ENCODE results near the genes ACSS3, METTL25 and TMTC2.

DNA sequence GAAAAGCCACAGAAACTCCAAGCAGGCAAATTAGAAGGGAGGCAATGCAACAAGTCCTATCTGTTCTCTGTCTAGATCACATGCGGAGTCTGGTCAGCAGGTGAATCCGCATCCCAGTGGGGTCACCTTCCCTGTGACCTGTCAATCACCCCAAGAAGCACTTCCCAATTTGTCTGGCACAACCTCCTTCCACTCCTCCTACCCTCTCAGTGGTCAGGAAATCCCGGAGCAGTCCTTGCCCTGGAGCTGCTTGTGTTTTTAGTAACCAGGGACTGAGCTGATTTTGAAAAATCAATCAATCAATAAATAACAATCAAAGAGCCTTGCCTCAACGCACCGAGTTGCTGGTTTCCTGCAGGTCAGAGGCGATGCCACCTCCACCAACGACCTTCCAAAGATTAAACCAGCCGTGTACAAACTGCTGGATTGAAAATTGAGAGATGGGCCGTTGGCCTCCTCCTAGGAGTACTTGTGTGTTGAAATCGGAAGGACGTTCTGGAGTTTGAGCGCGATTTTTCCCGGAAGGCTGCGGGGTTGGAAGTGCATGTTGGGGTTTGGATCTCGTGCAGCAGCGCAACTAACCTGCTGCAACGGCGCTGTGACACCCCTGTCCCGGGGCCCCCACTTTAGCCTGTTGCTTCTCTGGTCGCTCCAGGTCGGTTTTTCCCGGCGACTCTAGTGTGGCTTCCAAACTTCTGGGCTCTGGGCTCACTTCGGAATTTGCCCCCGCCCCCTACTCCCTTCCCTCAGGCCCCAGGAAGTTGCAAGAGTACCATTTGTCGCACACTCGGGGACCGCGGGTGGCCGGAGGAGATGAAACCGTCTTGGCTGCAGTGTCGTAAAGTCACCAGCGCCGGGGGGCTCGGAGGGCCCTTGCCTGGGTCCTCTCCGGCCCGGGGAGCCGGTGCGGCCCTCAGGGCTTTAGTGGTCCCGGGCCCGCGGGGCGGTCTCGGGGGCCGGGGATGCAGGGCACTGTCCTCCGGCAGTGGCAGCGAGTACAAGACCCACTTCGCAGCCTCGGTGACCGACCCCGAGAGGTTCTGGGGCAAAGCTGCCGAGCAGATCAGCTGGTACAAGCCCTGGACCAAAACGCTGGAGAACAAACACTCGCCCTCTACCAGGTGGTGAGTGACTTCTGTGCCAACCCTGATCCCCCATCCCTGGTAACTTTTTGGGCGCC lies at the start of gene ACSS3:
ACSS3 (plus strand) TSS at position 772 of the 1,180 bp plus-strand sequence.
- PRO-cap, 7 experiments, result peak in 7 of 7 experiments; most common plus-strand start position 209 of the sequence (in 6); most common minus-strand start position 143 of the sequence (in 6)
- RAMPAGE, long total RNA, 2 experiments, result start-site peak on the plus strand in 2 of 2 experiments, centred at positions 536 to 761 of the sequence, 35 to 502 reads per replicate; start-site peak on the minus strand in 1 of 2 experiments, centred at position 997 of the sequence, 6 reads per replicate

- PRO-cap, 7 experiments, result no peak in any of the 7 experiments
- RAMPAGE, long total RNA, 2 experiments, result no peak in any of the 2 experiments
Measured at GRCh38 chr12:81294467-81294920, 216.6 kb downstream of the ACSS3 start.

- PRO-cap, 7 experiments, result no peak in any of the 7 experiments
- RAMPAGE, long total RNA, 2 experiments, result no peak in any of the 2 experiments
Measured at GRCh38 chr12:81785159-81785358, 25.9 kb upstream of the PPFIA2 start.

DNA sequence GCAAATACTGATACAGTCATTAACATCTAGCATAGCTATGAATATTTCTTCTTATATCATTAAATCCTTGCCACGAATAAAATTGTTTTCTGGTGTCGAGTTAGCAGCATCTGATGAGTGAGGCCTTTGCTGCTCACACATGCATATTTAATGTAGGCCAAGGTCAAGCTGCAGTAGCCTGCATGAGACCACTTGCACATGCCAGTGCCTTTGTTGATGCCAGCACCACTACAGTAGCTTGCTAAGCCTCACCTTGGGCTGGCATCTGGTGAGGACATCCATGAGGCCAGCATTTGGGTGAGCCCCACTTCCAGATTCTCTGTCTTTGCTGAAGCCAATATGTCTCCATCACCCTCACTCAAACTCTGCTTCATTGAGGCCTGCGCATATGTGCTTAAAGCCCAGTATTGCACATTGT lies 8.1 kb downstream of the CCDC59 start:
- PRO-cap, 7 experiments, result no peak in any of the 7 experiments
- RAMPAGE, long total RNA, 2 experiments, result no peak in any of the 2 experiments

- PRO-cap, 7 experiments, result peak in 7 of 7 experiments; most common plus-strand start chr12:82358909 (in 6); most common minus-strand start chr12:82358387 (in 7)
- RAMPAGE, long total RNA, 2 experiments, result start-site peak on the plus strand in 2 of 2 experiments, at chr12:82358487-82358899 at its widest, 44 to 95 reads per replicate; start-site peak on the minus strand in 2 of 2 experiments, at chr12:82358386-82358779 at its widest, 107 to 801 reads per replicate
Measured at GRCh38 chr12:82358057-82359050, at the start of gene METTL25. TSS of gene METTL25 (plus strand) at chr12:82358529.

- PRO-cap, 7 experiments, result peak in 7 of 7 experiments; most common plus-strand start chr12:82686906 (in 5); most common minus-strand start chr12:82687359 (in 1)
- RAMPAGE, long total RNA, 2 experiments, result no peak in any of the 2 experiments
Measured at GRCh38 chr12:82686769-82687696, at the start of gene TMTC2. TSS of gene TMTC2 (plus strand) at chr12:82686906.

- PRO-cap, 7 experiments, result no peak in any of the 7 experiments
- RAMPAGE, long total RNA, 2 experiments, result no peak in any of the 2 experiments
Measured at GRCh38 chr12:84912953-84913115, 235 bp upstream of the SLC6A15 start.

DNA sequence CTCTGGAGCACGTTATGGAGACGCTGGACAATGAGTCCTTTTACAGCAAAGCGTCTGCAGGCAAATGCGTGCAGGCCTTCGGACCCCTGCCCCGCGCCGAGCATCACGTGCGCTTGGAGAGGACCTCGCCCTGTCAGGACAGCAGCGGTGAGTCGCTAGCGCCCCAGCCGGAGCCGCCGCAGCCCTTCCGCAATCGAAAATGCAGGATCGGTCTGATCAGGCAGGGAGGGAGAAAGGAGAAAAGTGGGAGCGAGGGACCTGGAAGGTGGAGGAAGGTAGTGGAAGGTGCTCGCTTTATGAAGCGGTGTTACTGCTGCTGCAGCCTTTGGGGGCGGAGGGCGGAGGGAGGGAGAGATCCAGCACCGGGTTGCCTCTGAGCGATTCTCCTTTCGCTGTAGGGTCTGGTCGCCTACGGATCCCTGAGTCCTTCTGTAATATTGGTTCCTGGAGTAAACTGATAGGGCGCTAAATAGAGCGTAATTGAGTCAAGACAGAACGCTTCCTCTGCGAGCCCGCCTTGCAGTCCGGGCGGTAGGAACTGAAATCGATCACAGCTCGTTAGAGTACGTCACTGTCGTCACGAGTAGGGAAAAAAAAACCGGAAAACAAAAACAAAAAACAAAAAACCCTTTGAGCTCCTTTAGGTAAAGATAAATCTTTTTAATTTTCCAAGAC lies 458 bp downstream of the ALX1 start:
- PRO-cap, 7 experiments, result peak in 4 of 7 experiments; most common plus-strand start position 150 of the sequence (in 2); most common minus-strand start position 65 of the sequence (in 2)
- RAMPAGE, long total RNA, 2 experiments, result no peak in any of the 2 experiments

- PRO-cap, 7 experiments, result no peak in any of the 7 experiments
- RAMPAGE, long total RNA, 2 experiments, result no peak in any of the 2 experiments
Measured at GRCh38 chr12:85317789-85318683, 38.0 kb downstream of the ALX1 start.

- PRO-cap, 7 experiments, result no peak in any of the 7 experiments
- RAMPAGE, long total RNA, 2 experiments, result no peak in any of the 2 experiments
Measured at GRCh38 chr12:85469280-85470070, 189.5 kb downstream of the ALX1 start.

DNA sequence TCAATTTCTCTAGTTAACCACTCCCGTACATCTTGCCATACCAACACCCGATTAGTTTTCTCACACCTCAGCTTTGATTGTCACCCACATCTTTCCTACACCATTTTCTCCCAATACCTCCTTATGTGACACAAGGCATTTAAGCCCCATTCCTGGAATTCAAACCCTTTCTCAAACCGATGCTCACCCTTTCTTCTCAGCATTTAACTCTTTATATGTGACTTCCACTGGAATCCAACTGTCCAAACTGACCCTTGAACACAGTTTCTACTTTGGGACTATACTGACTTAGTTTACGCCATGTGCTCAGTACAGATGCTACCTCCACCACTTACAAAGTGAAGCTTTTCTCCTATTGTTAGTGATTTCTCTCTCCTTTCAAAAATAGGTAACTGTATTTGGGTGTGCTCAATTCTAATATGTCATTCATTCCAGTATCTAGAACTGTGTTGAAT lies 80.4 kb downstream of the KITLG start:
- PRO-cap, 7 experiments, result no peak in any of the 7 experiments
- RAMPAGE, long total RNA, 2 experiments, result no peak in any of the 2 experiments

GRCh38 chr12:89345443-89346743 lies 6.4 kb downstream of the DUSP6 start:
- PRO-cap, 7 experiments, result peak in 1 of 7 experiments; most common minus-strand start chr12:89346655 (in 1)
- RAMPAGE, long total RNA, 2 experiments, result no peak in any of the 2 experiments

DNA sequence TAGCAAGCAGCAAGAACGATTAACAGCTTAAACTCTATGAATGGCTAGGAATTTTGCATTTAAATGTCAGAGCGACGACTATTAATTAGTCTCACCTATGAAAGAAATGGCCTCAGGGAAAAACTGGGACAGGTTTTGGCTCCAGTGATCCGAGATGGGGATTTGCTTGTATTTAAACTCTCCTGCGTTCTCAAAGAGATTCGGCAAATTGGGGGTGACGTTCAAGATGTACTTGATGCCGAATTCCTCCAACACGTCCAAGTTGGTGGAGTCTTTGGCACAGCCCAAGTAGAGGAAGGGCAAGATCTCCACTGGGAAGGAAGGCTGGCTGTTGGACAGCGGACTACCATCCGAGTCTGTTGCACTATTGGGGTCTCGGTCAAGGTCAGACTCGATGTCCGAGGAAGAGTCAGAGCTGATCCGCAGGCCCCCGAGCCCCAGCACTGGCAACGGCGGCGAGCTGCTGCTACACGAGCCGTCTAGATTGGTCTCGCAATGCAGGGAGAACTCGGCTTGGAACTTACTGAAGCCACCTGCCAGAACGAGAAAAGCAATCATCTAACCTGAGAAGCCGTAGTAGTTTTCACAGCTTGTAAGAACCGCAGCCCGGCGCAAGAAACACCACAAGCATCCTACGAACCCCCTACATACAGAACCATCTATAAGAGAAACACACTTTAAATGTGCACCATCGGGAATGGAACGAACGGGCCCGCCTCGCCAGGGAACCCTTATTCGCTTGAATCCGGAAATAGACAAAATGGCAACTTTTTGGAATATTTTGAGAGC lies 1.6 kb downstream of the DUSP6 start:
- PRO-cap, 7 experiments, result no peak in any of the 7 experiments
- RAMPAGE, long total RNA, 2 experiments, result no peak in any of the 2 experiments

- PRO-cap, 7 experiments, result peak in 1 of 7 experiments; most common plus-strand start chr12:89351867 (in 1); most common minus-strand start chr12:89351781 (in 1)
- RAMPAGE, long total RNA, 2 experiments, result no peak in any of the 2 experiments
Measured at GRCh38 chr12:89351282-89352135, 792 bp downstream of the DUSP6 start.

- PRO-cap, 7 experiments, result no peak in any of the 7 experiments
- RAMPAGE, long total RNA, 2 experiments, result no peak in any of the 2 experiments
Measured at GRCh38 chr12:89355057-89356374, 3.2 kb upstream of the DUSP6 start.

DNA sequence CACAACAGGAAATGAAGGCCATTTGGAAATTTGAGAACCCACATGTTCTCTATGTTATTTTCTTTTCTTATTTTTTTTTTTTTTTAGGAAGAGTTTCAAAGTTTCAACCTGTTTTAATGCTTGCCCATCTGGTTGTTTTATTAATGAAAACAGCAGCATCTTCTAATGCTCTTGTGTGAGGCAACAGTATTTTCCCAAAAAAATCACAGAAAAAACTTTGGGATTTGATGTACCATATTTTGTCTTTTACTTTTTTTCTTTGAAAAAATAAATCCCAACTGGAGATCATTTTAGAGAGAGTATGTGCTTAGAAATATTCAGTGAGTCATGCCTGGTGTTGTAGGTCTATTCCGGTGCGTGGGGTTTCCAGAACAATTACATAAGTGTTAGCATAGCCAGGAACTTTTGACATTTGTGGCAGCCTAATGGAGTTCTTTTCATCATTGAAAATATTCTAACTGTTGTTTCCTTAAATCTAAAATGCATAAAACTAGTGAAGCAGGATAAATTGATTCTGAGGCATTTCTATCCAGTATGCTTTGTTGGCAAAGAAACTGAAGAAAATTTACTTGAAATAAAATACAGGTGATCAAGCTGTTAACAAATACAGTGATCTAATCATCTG lies 21.8 kb upstream of the DUSP6 start:
- PRO-cap, 7 experiments, result no peak in any of the 7 experiments
- RAMPAGE, long total RNA, 2 experiments, result no peak in any of the 2 experiments

GRCh38 chr12:89438799-89439478 lies 85.7 kb downstream of the GALNT4 start:
- PRO-cap, 7 experiments, result no peak in any of the 7 experiments
- RAMPAGE, long total RNA, 2 experiments, result no peak in any of the 2 experiments

DNA sequence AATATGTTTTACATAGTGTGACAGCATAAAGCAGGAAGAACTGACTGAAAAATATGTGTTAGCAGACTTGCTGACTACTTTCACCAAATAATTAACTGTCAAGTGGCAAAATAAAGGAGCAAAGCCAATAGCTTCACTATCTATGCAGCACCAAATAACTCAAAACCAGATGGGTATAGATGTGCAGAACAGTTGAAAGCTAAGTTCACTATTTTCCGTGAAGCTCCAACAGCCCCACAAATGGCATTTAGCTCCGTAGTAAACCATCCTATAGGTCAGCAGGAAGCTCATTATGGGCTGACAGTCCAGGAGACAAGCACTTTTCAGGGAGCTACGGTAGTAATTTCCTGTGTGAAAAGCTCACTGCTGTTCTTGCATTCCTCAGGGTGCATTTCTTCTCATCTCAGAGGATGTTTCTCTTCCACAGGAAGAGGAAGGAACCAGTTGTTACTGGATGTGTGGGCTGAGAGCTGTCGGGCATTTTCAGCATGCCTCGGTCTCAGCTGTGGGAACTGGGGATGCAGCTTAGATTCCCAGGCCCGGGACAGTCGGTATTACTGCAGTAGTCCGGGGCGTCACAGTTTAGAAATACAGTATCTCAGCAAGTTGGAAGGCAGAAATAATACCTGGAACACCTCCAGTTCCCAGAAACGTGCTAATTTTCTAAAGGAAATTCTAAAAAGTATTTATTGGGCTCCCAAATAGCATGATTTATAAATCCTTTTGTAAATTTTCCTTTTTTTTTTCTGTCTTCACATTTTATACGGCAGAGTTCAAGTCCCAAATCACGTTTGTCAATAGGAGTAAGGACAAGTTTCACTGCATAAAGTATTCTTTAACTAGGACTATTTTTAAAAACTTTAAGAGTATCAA lies 72.7 kb downstream of the GALNT4 start:
- PRO-cap, 7 experiments, result peak in 4 of 7 experiments; most common plus-strand start position 443 of the sequence (in 4); most common minus-strand start position 514 of the sequence (in 2)
- RAMPAGE, long total RNA, 2 experiments, result no peak in any of the 2 experiments

DNA sequence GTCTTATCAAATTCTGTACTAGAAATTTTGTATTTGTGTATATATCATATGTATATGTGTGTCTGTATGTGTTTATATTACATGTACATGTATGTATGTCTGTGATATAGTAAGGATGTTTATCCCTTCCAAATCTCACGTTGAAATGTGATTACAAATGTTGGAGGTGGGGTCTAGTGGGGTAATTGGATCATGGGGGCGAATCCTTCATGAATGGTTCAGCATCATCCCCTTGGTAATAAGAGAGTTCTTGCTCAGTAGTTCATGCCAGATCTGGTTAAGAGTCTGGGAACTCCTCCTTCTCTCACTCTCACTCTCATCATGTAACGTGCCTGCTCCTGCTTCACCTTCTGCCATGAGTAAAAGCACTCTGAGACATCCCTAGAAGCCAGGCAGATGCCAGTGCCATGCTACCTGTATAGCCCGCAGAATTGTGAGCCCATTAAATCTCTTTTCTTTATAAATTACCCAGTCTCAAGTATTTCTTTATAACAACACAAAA lies 61.0 kb downstream of the ATP2B1 start:
- PRO-cap, 7 experiments, result no peak in any of the 7 experiments
- RAMPAGE, long total RNA, 2 experiments, result no peak in any of the 2 experiments

- PRO-cap, 7 experiments, result no peak in any of the 7 experiments
- RAMPAGE, long total RNA, 2 experiments, result no peak in any of the 2 experiments
Measured at GRCh38 chr12:89701798-89702075, 6.9 kb downstream of the ATP2B1 start.

Data from ovary (tissue), 7 donors.